GM12878 (cell line): ENCODE results near the genes TNFAIP8 and SNCAIP.

GRCh38 chr5:116626117-116626987 lies 51.7 kb upstream of the SEMA6A start:
- RAMPAGE, long total RNA = no peak
- RRBS, 2 experiments = no CpG with 5 or more reads among the region's 16 CpGs
CAGE:
- cytosol, long polyA minus RNA = no peak
- cytosol, long polyA plus RNA = no peak
- long polyA plus RNA = no peak
- nucleolus, long total RNA = no peak
- nucleus, long polyA plus RNA = no peak
- nucleus, long total RNA = no peak

DNA sequence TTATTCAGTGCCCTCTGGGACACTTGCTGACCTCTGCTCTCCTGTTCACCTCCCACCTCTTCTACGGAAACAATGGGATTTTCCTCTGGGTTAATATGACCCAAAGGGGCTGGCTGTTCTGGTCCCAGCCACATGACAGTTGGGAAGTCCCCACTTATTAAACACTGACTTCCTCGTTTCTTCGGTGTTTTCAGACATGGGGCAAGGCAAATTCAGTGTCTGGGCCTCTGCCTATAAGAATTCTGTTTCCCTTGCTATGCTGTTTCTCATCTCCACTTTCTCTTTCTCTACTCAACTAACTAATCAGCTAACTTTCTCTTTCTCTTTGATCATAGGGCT lies 107.0 kb upstream of the SEMA6A start:
- RAMPAGE, long total RNA = no peak
- RRBS, 2 experiments = no CpG with 5 or more reads among the region's 3 CpGs
CAGE:
- cytosol, long polyA minus RNA = no peak
- cytosol, long polyA plus RNA = no peak
- long polyA plus RNA = no peak
- nucleolus, long total RNA = no peak
- nucleus, long polyA plus RNA = no peak
- nucleus, long total RNA = no peak

DNA sequence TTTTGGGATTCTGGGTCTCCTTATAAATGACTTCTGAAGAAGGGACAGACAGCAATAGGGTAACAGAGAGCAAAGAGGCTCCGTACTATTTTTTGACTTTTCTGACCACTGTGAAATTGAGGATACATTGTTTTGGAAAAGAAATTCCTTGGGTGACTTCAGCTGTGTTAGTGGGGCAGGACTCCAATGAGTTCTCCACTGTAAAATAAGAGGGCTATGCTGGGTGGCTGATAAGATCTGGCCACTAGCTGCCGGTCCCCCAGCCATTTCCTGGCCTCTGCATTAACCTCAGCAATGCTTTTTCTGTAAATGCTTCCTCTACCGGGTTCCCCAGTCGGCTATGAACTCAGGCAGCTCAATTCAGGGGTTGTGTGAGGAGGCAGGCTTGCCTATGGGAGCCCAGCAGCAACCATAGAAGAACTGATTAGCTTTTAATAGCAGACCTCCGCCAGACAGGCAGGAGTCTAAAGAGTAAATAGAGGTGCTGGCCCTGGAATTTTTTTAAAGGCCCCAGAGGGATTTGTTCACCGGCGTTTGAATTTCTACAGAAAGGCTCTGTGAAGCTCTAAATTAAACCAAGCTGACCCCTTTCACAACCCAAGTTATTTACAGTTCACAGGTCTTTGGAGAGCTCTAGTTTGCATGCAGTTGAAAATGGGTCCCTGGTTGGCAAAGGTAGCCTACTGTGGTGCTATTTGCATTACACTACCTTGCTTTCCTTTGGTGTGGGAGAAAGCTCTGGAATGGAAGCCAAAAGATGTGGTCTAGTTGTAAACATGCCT lies 289.5 kb upstream of the SEMA6A start:
- RAMPAGE, long total RNA = no peak
- RRBS, 2 experiments = 13% methylated on average over 2 of the region's 7 CpGs; no CpG with 5 or more reads in 1 of the 2 experiments
CAGE:
- cytosol, long polyA minus RNA = no peak
- cytosol, long polyA plus RNA = no peak
- long polyA plus RNA = no peak
- nucleolus, long total RNA = no peak
- nucleus, long polyA plus RNA = no peak
- nucleus, long total RNA = no peak

DNA sequence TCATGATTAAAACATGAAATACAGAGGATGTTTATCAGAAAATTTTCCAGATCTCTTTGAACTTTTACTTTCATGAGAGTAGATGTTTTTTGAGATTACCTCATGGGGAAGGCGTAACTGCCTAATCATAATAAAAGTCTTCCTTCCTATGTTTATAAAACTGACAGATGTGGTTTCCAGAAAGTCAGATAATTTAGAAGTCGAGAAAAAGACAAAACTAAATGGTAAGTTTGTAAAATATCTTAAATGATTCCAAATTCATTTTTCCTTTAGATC lies 1185.5 kb upstream of the SEMA6A start:
- RAMPAGE, long total RNA = no peak
- RRBS, 2 experiments = no CpG with 5 or more reads among the region's 2 CpGs
CAGE:
- cytosol, long polyA minus RNA = no peak
- cytosol, long polyA plus RNA = no peak
- long polyA plus RNA = no peak
- nucleolus, long total RNA = no peak
- nucleus, long polyA plus RNA = no peak
- nucleus, long total RNA = no peak

DNA sequence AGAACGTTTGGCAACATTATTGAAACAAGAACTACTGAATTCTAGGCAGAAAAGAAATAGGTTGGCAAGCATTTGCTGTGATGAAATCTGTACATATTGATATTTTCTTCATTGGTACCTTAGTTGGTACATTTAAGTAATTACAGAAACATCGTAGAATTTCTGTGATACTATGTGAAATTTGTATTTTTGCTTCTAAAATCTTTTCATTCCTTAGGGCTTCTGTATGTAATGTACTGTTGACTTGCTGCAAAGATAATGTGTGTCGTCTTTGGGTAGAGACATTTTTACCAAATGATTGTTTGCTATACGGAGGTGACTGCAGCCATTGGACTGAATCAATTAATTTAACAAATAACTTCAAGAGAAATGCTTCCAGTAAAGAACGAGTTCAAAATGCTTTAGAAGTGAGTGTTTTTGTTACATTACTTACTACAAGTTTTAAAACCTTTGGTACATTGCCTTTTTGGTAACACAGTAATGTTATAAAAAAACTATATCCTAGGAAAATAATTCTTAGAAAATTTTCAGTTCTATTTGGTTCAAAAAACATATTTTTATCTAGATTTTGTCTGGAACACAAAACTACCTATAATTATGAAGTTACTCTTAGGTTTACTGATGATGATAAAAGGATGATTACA lies 47.8 kb downstream of the DMXL1 start:
- RAMPAGE, long total RNA = no peak
- RRBS, 2 experiments = no CpG with 5 or more reads among the region's 5 CpGs
CAGE:
- cytosol, long polyA minus RNA = no peak
- cytosol, long polyA plus RNA = no peak
- long polyA plus RNA = no peak
- nucleolus, long total RNA = no peak
- nucleus, long polyA plus RNA = no peak
- nucleus, long total RNA = no peak

- RAMPAGE, long total RNA = no peak
- RRBS, 2 experiments = no CpG with 5 or more reads among the region's 5 CpGs
CAGE:
- cytosol, long polyA minus RNA = no peak
- cytosol, long polyA plus RNA = no peak
- long polyA plus RNA = no peak
- nucleolus, long total RNA = no peak
- nucleus, long polyA plus RNA = no peak
- nucleus, long total RNA = no peak
These were observed 85.9 kb upstream of the TNFAIP8 start for GRCh38 chr5:119269906-119270379.

GRCh38 chr5:119270691-119271464 lies 84.9 kb upstream of the TNFAIP8 start:
- RAMPAGE, long total RNA = no peak
- RRBS, 2 experiments = no CpG with 5 or more reads among the region's 4 CpGs
CAGE:
- cytosol, long polyA minus RNA = no peak
- cytosol, long polyA plus RNA = no peak
- long polyA plus RNA = no peak
- nucleolus, long total RNA = no peak
- nucleus, long polyA plus RNA = no peak
- nucleus, long total RNA = no peak

DNA sequence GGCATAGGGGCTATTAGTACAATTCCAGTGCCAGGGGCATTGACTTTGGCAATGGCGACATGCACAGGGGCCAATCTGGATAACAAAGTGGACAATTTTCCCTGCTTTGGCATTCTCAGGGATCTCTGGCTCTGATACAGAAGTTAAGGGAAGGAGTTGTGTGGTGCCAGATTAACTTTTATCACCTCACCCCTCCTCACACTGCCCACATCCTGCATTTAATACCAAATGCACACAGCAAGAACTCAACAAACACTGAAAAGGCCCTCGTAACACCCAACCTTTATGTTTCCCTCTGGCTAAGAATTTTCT lies 84.3 kb upstream of the TNFAIP8 start:
- RAMPAGE, long total RNA = no peak
- RRBS, 2 experiments = no CpG with 5 or more reads among the region's 2 CpGs
CAGE:
- cytosol, long polyA minus RNA = no peak
- cytosol, long polyA plus RNA = no peak
- long polyA plus RNA = no peak
- nucleolus, long total RNA = no peak
- nucleus, long polyA plus RNA = no peak
- nucleus, long total RNA = no peak

DNA sequence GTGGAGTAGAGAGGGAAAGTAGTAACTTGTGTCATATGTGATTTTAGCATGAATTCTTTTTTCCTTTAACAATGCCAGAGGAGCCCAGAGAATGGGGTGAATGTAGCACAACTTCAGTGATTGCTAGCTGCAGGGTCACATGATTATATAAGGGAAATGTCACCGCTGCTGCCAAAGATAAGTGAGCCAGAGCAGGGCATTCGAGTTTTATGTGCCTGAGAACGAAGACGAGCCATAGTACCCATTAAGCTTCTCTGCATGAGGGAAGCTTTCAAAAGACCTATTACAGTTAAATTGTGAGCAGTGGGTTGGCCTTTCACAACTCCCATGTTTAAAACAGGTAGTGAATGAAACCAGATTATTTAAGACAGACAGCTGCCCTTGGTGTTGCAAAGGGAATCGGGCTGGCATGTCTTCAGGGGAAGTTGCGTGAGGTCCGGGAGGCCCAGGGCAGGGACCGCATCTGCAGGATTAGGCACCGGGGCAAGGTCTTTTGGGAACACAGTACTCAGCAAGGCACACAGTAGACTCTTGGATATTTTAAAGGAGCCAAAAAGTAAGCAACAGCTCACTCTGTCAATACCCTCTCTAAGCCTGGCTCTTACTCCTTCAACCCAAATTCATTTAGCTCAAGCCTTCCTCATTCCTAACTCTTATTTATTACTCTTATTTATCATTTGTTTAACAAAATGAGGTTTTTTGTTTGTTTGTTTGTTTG lies 82.3 kb upstream of the TNFAIP8 start:
- RAMPAGE, long total RNA = no peak
- RRBS, 2 experiments = no CpG with 5 or more reads among the region's 9 CpGs
CAGE:
- cytosol, long polyA minus RNA = no peak
- cytosol, long polyA plus RNA = no peak
- long polyA plus RNA = no peak
- nucleolus, long total RNA = no peak
- nucleus, long polyA plus RNA = no peak
- nucleus, long total RNA = no peak

DNA sequence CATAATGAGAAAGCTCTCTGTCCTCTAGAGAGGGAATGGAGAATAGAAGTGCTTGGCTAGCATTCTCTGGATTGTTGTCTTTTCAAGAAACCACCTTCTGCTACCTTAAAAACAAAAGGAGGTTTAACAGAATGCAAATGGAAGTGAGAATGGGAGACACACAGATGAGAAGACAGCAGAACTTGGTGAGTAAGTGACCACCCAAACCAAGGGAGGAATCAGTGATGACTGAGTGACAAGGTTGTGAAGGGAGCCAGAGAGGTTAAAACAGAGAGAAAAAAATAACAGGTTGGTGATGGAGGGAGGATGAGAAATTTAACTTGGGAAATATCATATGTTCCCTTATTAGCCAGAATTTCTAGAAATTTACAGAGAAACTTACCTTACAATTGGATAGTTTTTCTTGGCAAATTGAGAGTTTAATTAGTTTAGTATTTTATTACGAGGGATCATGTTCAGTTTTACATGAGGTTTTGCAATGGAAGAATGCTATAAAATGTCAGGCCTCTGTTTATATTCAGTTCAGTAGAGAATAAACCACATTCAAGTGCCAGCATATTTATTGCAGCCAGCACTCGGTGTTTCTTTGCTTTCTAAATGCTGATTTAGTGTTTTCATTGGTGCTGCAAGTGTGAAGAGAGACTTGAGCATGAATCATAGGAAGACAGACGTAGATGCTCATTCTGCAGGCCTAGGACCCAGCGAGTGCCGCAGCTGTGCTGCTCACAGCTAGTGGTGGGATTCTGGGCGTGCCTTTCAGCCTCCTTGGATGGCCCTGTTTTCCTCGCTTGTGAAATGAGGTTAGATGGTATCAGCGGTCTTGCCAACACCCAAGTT lies 27.2 kb upstream of the TNFAIP8 start:
- RAMPAGE, long total RNA = no peak
- RRBS, 2 experiments = no CpG with 5 or more reads among the region's 8 CpGs
CAGE:
- cytosol, long polyA minus RNA = no peak
- cytosol, long polyA plus RNA = no peak
- long polyA plus RNA = no peak
- nucleolus, long total RNA = no peak
- nucleus, long polyA plus RNA = no peak
- nucleus, long total RNA = no peak

DNA sequence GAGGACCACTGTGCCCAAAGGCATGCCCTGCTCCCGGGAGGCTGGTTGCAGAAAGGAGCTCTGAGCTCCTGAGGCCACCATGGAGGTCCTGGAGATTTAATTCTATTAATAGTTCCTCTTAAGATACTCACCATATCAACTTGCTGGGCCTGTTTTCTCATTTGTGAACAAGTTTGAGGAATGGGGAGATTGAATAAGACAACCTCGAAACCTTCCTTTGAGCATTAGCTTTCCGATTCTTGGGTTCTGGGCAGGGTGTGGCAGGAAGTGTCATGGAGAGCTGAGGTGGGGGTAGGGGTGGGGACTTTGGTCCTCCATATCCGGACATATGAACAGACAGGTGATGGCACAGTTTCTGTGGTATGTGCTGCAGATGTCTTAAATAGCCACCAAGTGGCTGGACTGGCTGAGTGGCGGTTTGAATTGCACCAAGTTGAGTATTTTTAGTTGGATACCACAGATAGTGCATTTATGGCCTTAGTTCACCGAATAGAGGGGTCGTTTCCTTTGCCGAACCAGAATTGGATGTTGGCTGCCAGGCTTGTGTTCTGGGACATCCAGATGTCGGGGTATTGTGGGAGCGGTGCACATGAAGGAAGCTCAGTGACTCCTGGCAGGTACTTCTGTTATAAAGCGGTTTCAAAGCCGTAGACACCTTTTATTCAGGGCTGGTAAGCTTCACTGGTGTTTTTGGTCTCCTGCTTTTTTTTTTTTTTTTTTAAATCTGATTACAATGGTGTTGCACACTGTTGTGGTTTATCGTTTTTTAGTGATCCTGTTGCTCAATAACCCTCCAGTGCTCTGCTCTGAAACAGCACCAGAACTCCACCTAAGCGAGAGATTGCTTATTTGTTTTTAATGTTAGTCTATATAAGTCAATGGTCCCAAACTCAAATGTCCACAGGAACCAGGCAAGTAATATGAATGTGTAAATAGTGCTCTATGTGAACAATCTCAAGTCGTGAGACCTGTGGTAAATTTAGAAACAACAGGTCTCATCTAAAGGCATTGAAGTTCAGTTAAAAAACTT lies 15.1 kb upstream of the TNFAIP8 start:
- RAMPAGE, long total RNA = no peak
- RRBS, 2 experiments = no CpG with 5 or more reads among the region's 15 CpGs
CAGE:
- cytosol, long polyA minus RNA = no peak
- cytosol, long polyA plus RNA = no peak
- long polyA plus RNA = no peak
- nucleolus, long total RNA = start-site peak on the minus strand centred at position 273 of the sequence, 123 bp wide, 19 reads
- nucleus, long polyA plus RNA = no peak
- nucleus, long total RNA = no peak

DNA sequence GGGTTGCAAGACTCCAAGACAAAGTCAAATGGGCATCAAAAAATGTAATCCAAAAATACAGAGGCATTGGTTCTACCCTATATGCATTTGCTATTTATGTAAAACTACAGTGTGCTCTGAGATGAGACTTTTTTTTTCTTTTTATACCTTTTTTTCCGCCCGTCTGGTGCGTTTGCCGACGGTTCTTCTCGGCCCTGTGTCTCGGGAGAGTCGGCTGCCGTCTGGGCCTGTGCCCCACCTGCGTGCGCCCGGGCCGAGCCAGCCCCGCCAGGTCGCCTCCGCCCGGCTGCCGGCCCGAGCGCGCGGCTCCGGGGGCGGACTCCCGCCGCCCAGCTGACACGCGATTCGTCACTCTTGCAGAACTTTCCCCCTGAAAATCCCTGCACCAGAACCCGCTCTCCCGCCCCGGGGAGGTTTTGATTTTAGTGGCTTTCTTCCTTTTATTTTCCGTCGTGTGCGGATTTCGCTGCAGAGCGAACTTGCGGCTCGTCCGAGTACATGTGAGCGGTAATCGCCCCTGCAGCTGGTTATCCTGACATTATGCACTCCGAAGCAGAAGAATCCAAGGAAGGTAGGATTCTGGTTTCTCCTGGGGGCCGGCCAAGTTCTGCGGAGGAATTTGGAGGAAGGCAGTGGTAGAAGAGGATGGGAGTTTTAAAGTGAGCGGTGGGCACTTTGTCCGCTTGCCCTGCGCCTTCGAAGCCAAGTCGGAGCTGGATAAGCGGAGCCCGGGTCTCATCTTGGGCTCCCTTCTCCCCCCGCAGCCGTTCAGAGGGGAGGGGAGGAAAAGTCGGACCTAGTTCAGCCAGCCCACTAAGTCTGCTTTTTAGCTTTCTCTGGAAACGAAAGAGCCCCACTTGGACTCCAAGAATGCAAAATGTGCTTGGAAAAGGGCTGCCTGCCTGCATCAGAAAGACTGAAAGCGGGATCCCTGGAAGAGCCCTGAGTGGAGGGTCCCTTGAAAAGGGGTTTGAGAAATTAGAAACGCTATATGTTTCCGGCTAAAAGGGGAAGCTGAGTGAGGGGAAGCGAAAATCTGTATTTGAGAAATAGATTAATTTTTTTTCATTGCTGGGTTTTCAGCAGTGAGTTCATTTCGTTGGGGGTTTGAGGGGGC lies at the start of gene TNFAIP8:
TNFAIP8 (plus strand) TSS at position 469 of the 1,117 bp plus-strand sequence.
- RAMPAGE, long total RNA = start-site peak on the plus strand centred at position 476 of the sequence, 55 bp wide, 1,187 and 1,423 reads in 2 replicates
- RRBS, 2 experiments = 1 to 7% methylated on average over 3 to 9 of the region's 61 CpGs
CAGE:
- cytosol, long polyA minus RNA = start-site peak on the plus strand centred at position 487 of the sequence, 33 bp wide, 44 reads
- cytosol, long polyA plus RNA = start-site peak on the plus strand centred at position 415 of the sequence, 180 bp wide, 549 and 519 reads in 2 replicates
- long polyA plus RNA = start-site peak on the plus strand centred at position 415 of the sequence, 181 bp wide, 322 and 524 reads in 2 replicates
- nucleolus, long total RNA = start-site peak on the minus strand centred at position 147 of the sequence, 61 bp wide, 11 reads; start-site peak on the minus strand centred at position 275 of the sequence, 71 bp wide, 9 reads
- nucleus, long polyA plus RNA = start-site peak on the plus strand centred at position 444 of the sequence, 123 bp wide, 333 and 323 reads in 2 replicates
- nucleus, long total RNA = no peak

DNA sequence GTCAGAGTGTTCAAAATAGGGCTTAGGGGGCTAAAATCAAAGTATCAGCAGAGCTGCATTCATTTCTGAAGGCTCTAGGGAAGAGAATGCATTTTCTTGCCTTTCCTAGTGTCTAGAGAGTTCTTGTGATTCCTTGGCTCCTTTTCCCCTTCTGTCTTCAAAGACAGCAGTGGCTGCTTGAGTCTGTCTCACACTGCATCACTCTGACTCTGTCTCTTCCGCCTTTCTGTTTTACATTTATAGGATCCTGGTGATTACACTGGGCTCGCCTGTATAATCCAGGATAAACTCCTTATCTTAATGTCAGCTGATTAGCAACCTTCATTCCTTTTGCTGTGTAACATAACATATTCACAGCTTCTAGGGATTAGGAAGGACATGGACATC lies 267.5 kb downstream of the FAM170A start:
- RAMPAGE, long total RNA = no peak
- RRBS, 2 experiments = no CpG with 5 or more reads among the region's 2 CpGs
CAGE:
- cytosol, long polyA minus RNA = no peak
- cytosol, long polyA plus RNA = no peak
- long polyA plus RNA = no peak
- nucleolus, long total RNA = no peak
- nucleus, long polyA plus RNA = no peak
- nucleus, long total RNA = no peak

GRCh38 chr5:120512970-120513324 lies 48.8 kb downstream of the PRR16 start:
- RAMPAGE, long total RNA = no peak
- RRBS, 2 experiments = no CpG with 5 or more reads among the region's 8 CpGs
CAGE:
- cytosol, long polyA minus RNA = no peak
- cytosol, long polyA plus RNA = no peak
- long polyA plus RNA = no peak
- nucleolus, long total RNA = no peak
- nucleus, long polyA plus RNA = no peak
- nucleus, long total RNA = no peak

DNA sequence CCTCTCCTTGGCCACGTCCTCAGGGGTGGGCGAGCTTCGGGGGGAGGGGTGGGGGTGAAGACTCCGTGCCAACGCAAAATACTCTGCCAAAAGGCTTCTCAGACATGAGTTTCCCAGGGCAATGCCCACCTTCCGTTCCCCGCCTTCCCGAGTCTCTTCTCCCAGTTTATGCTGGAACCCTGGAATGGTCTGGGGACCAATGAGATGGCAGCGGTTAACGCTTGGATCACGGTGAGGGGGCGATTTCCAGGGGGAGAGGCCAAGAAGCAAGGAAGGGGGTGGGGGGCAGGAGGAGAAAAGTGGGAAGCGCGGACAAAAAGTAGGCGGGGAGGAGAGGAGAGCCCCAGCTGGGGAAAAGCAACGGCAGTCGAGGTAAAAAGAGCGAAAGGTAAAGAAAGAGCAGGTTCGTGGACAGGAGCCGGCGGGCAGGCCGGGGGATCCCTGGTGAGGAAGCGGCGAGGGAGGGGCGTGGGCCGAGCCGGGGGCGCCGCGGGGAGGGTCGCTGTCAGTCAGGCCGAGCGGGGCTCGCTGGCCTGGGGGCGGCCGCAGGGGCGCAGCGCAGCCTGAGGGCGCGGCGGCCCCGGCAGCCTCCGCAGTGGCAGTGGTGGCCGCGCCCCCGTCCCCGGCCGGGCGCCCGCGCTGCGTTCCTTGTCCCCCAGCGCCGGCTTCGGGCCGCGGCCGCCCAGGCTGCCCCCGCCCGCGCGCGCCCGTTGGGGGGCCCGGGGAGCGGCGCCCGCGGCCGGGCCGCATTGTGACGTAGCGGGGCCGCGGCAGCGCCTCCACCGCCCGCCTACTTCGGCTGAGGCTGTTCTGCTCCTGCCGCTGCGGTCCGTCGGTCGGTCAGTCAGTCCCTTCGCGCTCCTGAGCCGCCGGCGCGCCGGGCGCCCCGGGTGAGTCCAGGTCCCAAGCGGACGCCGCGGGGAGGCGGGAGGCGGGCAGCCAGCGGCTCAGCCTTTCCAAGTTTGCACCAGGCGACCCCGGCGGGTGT lies at the start of gene SNCAIP:
SNCAIP (plus strand) TSS at position 843 of the 988 bp plus-strand sequence.
- RAMPAGE, long total RNA = no peak
- RRBS, 2 experiments = 2 to 4% methylated on average over 30 to 46 of the region's 103 CpGs
CAGE:
- cytosol, long polyA minus RNA = no peak
- cytosol, long polyA plus RNA = no peak
- long polyA plus RNA = no peak
- nucleolus, long total RNA = no peak
- nucleus, long polyA plus RNA = no peak
- nucleus, long total RNA = no peak

DNA sequence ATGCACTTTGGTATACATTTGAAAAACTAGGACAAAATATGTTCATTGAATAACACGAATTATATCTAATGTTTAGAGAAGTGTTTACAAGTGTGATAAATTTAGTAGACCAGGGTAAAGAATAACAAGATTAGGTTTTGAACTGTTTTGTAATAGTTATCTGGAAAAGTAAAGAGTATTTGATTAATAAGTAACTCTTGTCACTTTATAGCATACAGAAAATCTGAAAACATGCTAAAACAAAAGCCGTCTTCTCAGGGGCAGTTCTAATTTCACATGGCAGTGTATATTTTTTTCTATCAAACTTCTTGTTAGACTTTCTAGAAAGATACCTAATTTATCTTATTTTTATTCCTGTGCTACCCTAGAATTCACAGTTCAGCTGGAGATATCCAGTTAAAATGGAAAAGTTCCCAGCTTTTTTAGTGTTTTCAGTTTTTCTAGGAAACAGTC lies 58.4 kb downstream of the PPIC start:
- RAMPAGE, long total RNA = no peak
- RRBS, 2 experiments = no CpG with 5 or more reads among the region's 2 CpGs
CAGE:
- cytosol, long polyA minus RNA = no peak
- cytosol, long polyA plus RNA = no peak
- long polyA plus RNA = no peak
- nucleolus, long total RNA = no peak
- nucleus, long polyA plus RNA = no peak
- nucleus, long total RNA = no peak

DNA sequence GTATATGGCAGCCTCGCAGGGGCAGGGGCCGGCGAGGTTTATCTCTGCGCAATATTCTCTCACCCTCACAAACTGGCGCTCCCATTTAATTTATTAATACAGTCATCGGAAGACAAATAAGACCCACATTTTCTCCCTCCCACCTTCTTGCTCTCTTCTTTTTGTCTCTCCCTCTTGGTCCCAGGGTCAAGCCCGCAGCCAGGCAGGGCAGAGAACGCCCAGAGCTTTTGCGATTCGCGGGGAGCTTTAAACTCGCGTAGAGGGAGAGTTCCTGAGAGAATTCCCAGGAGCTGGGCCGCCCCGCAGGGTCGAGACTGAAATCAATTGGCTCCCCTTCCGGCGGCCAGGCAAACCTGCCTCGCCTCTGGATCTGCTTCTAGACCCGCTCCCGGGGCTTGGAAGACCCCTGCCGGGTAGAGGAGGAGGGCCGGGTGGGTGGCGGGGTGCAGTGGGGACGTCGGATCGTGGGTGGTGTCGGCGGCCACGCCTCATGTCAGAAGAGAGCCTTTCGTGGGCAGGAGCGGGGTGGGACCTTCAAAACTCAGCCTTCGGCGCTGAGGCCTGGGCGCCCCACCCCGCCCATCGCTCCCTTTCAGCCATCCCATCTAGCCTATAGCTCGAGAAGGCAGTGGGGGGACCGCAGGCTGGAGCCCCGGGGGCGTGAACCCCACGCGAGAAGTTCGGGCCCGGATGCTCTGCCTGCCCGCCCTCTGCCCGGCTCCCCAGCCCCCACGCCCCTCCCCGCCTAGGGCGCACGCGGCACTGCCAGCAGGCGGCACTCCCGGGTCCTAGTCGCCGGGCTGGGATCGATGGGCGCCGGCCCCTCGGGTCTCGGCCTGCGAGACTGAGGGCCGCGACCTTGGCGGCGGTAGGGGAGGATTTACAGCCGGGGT lies 6.0 kb downstream of the PRDM6 start:
- RAMPAGE, long total RNA = no peak
- RRBS, 2 experiments = 11 to 19% methylated on average over 21 of the region's 67 CpGs
CAGE:
- cytosol, long polyA minus RNA = no peak
- cytosol, long polyA plus RNA = no peak
- long polyA plus RNA = no peak
- nucleolus, long total RNA = no peak
- nucleus, long polyA plus RNA = no peak
- nucleus, long total RNA = no peak

DNA sequence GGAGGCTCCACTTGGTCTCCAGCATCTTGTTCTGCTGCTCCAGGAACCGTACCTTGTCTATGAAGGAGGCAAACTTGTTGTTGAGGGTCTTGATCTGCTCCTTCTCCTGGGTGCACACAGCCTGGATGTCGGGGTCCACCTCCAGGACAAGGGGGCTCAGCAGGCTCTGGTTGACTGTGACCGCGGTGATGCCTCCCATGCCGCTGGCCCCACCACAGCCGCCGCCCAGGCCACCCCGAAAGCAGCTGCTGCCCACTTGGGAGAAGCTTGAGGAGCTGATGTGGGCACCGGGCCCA lies 21.3 kb downstream of the CEP120 start:
- RAMPAGE, long total RNA = no peak
- RRBS, 2 experiments = no CpG with 5 or more reads among the region's 9 CpGs
CAGE:
- cytosol, long polyA minus RNA = no peak
- cytosol, long polyA plus RNA = no peak
- long polyA plus RNA = no peak
- nucleolus, long total RNA = no peak
- nucleus, long polyA plus RNA = no peak
- nucleus, long total RNA = no peak

GRCh38 chr5:123429123-123429509 lies 5.9 kb upstream of the CEP120 start:
- RAMPAGE, long total RNA = no peak
- RRBS, 2 experiments = no CpG with 5 or more reads among the region's 1 CpG
CAGE:
- cytosol, long polyA minus RNA = no peak
- cytosol, long polyA plus RNA = no peak
- long polyA plus RNA = no peak
- nucleolus, long total RNA = no peak
- nucleus, long polyA plus RNA = no peak
- nucleus, long total RNA = no peak

DNA sequence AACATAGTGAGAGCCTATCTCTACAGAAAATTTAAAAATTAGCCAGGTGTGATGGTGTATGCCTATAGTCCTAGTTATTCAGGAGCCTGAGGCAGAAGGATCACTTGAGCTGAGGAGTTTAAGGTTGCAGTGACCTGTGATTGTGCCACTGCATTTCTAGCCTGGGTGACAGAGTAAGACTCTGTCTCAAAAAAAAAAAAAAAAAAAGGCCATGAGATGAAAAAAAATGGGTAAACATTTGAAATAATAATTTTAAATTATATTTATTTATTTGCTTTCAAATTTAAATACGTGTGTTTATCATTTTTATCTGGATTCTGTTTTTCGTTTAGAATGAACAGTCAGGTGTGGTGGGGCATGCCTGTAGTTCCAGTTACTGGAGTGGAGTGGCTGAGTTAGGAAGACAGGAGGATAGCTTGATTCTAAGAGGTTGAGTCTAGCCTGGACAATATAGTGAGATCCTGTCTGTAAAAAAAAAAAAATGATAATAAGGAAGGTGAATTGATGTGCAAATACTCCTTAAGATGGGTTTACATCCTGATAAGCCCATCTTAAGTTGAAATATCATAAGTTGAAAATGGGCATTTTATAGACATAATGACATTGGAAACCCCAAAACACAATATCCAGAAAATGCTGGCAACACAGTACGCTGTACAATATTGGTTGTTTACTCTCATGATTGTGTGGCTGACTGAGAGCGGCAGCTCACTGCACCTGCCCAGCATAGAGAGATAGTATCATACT lies 36.5 kb downstream of the CSNK1G3 start:
- RAMPAGE, long total RNA = no peak
- RRBS, 2 experiments = no CpG with 5 or more reads among the region's 4 CpGs
CAGE:
- cytosol, long polyA minus RNA = no peak
- cytosol, long polyA plus RNA = no peak
- long polyA plus RNA = no peak
- nucleolus, long total RNA = no peak
- nucleus, long polyA plus RNA = no peak
- nucleus, long total RNA = no peak